ENCODE results near the genes ORC4 and RBM43.

- PRO-cap, result no peak
- RAMPAGE, long total RNA, result no peak
Measured at GRCh38 chr2:144484471-144485407, 35.2 kb downstream of the ZEB2 start.

DNA sequence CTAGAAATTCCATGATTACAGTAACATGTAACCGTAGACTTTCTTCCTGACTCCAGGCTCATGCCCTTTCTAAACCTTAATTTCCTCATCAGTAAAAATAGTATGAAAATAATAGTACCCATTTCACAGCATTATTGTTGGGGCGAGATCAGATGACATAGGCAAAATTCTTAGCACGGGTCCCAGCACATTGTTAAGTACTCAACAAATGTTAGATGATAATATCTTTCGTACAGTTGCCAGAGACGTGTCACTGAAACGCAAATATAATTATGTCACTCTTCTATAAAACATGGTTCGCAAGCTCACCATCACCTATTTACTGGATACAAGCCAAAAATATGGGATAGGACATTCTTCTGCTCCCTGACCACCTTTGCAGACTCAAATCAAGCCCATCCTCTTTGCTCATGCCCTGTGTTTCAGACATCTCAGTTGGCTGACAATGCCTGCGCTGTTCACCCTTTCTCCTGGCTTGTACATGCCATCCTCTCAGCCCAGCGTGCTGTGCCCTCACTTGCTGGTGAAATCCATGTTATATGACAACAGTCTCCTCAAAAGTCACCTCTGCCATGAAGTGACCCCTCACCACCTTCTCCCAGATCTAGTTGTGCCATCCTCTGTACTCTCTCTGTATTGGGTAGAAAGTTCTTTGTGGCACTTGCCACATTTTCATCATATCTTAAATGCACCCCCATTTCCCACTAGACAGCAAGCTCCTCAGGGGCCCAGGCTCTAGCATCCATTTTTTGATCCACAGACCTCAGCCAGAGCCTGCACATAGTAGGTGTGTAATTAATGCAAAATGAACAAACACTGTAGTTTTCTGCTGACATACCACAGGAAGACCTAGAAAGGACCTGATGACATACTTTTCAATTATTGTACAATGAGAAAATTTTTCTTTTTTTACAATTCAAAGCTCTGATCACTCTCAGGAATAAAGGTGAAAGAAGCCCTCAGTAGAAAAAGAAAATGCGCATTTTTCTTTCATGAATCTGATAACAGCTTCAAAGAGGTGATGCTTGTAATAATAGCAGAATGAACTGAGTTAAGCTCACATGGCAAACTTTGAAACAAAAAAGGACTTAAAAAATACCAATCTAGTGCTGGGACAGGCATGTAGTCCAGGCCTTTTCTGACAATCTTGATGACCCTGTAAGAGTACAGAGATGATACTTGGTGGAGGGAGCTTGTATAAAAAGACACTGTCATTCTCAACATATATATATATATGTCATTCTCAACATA lies 22.9 kb downstream of the ZEB2 start:
- PRO-cap, result no peak
- RAMPAGE, long total RNA, result no peak

- PRO-cap, result no peak
- RAMPAGE, long total RNA, result no peak
Measured at GRCh38 chr2:144509577-144510167, 10.2 kb downstream of the ZEB2 start.

GRCh38 chr2:148020554-148020813 lies at the start of gene ORC4:
Gene ORC4, minus strand, starts transcription at chr2:148020737.
- PRO-cap, result bidirectional peak, plus-strand start at chr2:148021030, minus-strand start at chr2:148020737
- RAMPAGE, long total RNA, result start-site peak on the minus strand at chr2:148020683-148020764, 72 and 53 reads in 2 replicates

GRCh38 chr2:148097603-148098571 lies 77.0 kb downstream of the MBD5 start:
- PRO-cap, result no peak
- RAMPAGE, long total RNA, result no peak

DNA sequence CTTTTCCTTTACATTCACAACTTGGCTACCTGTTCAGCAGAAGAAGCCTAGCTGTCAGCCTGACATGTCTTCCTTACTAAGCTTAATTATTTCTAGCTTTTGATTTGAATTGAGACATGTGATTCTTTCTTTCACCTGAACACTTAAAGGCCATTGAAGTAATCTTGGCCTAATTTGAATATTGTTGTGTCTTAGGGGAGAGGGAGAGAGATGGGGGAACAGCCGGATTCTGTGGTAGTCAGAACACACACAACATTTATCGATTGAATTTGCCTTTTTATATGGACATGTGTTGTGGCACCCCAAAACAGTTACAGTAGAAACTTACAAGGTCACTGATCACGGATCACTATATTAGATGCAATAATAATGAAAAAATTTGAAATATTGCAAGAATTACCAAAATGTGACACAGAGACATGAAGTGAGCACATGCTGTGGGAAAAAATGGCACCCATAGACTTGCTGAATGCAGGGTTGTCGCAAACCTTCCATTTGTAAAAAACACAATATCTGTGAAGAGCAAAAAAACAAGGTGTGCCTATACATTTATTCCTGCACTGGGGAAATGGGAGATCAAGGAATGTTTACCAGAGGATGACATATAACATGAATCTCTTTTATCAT lies 240.9 kb downstream of the MBD5 start:
- PRO-cap, result no peak
- RAMPAGE, long total RNA, result no peak

GRCh38 chr2:148262728-148263706 lies 242.1 kb downstream of the MBD5 start:
- PRO-cap, result no peak
- RAMPAGE, long total RNA, result no peak

DNA sequence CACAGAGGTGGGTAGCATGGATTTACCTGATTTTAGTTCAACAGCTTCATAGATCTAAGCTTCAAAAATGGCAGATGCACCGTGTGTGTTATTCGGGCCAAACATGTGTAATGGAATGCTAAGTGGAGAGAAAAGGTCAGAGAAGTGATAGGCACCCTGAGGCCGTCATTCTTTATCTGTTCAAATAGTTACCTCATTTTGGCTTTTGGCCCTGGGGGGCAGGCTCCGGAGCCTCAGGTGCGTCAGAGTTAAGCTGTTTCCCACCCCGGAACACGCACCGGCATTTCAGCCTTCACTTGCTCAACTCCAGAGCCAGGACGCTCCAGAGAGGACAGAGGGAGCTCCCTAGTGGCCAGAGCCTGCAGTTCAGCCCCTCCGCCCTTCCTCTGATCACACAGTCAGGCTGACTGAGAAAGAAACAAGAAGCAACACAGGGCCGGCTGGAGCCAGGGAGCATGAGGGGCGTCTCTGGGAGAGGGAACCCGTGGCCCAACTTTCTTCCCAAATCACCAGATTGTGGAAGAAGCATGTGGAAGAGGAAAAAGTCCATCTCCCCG lies 135.2 kb upstream of the EPC2 start:
- PRO-cap, result no peak
- RAMPAGE, long total RNA, result no peak

GRCh38 chr2:148614267-148615028 lies 30.1 kb upstream of the EPC2 start:
- PRO-cap, result no peak
- RAMPAGE, long total RNA, result no peak

- PRO-cap, result no peak
- RAMPAGE, long total RNA, result no peak
Measured at GRCh38 chr2:148705229-148705932, 60.8 kb downstream of the EPC2 start.

DNA sequence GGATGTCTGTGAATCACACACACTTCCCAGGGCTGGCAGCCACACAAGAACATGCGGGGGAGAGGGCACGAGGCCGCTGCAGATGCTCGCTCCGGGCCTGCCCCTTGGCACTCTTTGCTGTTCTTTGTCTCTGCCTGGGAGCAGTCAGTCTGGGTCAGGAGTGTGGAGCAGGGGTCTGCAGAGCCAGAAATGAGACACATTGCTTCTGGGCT lies 62.6 kb upstream of the KIF5C start:
- PRO-cap, result no peak
- RAMPAGE, long total RNA, result no peak

- PRO-cap, result unidirectional peak, minus-strand start at chr2:148876262; bidirectional peak, plus-strand start at chr2:148877010, minus-strand start at chr2:148876902
- RAMPAGE, long total RNA, result no peak
Measured at GRCh38 chr2:148876157-148877323, 1.5 kb downstream of the KIF5C start.

DNA sequence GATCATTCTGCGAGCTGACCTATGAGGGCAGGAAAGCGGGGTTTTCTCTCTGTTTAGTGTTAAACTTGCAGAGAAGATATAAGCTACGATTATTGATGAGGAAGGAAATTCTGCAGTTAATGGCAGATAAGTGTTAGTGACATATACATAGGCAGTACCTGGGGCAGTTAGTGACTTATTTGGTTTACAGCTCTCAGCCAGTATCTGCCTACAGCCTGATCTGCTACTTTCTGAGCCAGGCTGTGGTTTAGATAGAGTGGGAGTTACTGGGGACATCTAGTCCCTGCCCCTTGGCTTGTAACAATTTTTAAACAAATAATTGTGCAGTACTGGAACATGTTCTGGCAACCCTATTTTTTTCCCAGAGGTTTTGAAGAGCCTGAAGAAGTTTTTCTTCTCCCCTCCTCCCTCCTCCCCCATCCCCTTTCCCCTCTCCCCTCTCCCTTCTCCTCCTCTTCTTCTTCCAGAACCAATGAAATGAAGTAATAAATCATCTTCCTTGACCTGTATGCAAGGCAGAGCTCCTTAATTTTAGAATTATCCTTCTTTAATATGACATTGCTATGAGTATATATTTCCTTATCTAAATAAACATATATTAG lies 2.4 kb downstream of the KIF5C start:
- PRO-cap, result no peak
- RAMPAGE, long total RNA, result no peak

GRCh38 chr2:149320057-149320588 lies 10.3 kb upstream of the LYPD6 start:
- PRO-cap, result no peak
- RAMPAGE, long total RNA, result no peak

DNA sequence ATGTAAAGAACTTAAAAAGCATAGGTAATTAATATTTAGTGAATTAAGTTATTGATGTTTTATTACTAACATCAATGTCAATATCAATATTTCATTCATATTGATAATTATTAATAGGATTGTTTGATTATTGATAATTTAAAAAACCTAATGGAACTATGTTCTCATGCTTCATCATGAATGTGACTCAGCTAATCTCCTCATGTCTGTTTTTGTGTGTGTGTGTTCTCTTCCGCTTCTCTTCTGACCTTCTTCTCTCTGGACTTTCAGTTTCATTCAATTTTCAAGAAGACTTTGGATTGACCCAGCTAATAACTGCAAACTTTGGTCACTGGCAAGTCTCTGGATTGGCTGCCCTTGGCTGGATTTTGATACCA lies 167.9 kb downstream of the RND3 start:
- PRO-cap, result no peak
- RAMPAGE, long total RNA, result no peak

DNA sequence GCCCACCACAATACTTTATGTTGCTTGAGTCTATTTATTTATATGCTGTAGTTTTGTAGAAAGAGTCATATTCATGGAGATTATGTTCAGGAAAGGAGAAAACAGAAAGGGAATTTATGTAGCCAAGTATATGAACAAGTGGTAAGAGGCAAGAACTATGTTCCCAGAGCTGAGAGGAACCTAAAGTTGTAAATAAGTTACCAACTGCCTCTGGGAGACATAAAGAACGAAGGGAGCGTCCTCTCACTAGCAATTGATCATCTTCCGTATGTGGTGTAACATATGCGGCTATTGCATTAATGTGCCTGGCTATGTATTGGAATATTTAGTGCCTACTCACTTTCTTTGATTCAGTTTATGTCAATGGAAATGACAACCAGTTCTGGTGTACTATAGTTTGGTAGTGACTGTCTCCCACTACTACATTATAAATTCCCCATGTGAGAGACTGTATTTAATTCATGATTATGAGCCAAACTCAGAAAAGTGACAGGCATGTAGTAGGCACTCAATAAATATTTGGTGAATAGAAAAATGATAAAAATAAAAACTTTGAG lies 21.3 kb downstream of the RND3 start:
- PRO-cap, result no peak
- RAMPAGE, long total RNA, result no peak

DNA sequence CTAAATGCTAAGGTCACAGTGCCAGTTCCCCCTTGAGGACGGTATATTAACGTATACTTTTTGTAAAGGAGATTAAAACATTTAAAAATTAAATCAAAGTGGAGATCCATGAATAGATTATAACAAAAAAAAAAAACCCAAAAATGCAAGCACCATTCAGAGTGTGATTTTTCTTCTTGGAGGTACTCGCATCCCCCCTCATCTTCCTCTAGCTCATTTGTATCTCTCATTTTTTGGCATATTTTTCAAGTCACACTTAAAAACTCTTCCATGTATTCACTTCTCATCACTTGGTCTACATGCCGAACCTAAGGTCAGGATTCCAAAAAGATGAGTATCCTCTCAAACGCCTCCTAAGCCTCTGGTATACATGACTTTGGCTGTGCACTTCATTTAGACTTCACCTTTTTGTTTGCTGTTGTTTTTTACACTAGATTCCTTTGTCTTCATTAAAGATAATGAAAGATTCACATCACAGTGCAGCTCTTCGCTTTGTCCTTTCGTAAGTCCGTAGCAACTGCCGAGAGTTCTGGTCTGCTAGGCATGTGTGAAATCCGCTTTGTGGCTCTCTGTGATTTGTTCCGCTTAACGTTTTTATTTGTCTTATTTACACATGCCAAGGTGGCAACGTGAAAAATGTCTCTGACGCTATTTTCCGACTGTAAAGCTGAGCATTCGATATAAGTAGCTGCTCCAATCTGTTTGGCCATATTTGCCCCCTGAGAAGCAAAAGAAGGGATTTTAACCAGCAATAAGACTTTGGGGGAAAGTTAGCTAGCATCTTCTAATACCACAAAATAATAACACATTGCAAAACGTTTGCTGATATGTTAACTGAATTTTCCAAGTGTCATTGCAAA lies 17.7 kb downstream of the RND3 start:
- PRO-cap, result no peak
- RAMPAGE, long total RNA, result no peak

- PRO-cap, result no peak
- RAMPAGE, long total RNA, result no peak
Measured at GRCh38 chr2:150624114-150624778, 136.8 kb upstream of the RND3 start.

GRCh38 chr2:151261184-151262207 lies at the start of gene RBM43:
Gene RBM43, minus strand, starts transcription at chr2:151261863.
- PRO-cap, result bidirectional peak, plus-strand start at chr2:151261916, minus-strand start at chr2:151261887
- RAMPAGE, long total RNA, result no peak

GRCh38 chr2:151464929-151465684 lies 55.4 kb downstream of the RIF1 start:
- PRO-cap, result no peak
- RAMPAGE, long total RNA, result no peak

All from urinary bladder (tissue), 3 donors.